Left cardiac atrium (tissue), 1 donor: ENCODE measurements around the gene SLC2A3.

DNA sequence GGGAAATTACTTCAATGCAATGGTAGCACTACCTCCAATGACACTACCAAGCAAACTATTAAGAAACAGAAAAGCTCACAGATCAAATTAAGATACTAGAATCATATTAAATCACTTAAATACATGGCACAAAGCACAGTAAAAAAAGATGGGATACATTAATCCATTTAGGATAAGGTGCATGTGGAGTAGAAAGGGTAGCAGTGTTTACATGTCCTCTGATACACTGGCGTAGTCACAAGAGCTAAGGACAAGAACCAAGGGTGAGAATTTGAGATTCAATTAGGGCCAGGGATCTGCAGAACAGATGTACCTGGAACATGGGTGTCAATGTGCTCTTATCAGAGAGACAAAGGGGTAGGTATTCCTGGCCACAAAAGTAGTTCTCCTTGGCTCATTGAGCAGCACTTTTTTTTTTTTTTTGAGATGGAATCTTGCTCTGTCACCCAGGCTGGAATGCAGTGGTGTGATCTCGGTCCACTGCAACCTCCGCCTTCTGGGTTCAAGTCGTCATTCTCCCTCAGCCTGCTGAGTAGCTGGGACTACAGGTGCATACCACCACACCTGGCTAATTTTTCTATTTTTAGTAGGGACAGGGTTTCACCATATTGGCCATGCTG is 29.8 kb downstream of the SLC2A3 start:
- PRO-cap = no peak

DNA sequence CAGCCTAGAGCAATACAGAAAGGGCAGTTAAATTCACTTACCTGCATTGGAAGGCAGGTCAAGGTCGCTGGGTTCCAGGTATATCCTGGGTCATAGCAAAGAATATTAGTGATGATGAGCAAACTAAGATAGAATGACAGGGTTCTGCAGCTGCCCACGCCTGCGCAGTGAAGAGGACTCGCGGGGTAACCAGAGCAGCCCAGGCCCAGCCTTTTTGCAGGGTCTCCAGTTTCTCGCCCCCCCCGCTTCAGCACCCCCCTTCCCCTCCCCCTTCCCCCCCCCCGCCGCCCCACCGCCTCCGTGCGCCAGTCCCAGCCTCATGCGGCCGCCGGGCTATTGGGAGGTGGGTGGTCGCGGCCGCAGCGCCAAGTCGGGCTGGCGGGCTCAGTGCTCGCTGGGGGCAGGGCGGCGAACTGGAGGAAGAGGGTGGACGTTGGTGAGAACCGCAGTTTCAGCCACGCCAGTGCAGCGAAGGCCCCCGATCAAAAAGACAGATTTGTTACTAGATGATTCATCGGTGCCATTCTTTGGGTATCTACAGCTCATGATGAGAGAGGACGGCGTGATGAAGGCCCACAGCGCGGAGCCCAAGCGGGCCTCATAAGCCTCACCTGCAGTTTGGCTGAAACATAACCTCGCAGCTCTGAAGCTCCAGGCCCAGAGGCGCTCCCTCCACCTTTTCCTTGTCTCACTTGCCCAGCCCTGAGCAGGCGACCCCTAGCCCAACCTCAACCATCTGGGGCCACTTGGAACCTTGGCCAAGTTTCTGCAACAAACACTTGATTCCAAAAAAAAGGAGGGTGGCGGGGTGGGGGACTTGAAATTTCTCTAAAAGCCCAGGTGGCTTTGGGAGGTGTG is 20.1 kb downstream of the SLC2A3 start:
- PRO-cap = no peak

DNA sequence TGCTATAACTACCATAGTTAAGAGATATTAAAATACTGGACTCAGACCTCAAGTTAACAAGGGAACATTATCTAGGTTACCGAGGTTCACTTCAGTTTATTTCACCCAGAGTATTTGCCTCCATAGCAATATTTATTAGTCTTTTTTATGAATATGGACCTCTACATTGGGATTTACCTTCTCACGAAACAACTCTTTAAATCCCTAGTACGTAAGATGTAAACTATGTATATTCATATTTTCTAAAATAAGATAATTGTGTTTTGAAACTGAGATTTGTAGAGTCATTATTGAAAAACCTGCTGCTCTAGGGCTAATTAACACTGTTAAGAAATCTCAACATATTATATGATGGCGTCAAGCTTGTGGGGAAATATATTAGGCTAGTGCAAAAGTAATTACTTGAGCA is 9.1 kb downstream of the SLC2A3 start:
- PRO-cap = no peak

DNA sequence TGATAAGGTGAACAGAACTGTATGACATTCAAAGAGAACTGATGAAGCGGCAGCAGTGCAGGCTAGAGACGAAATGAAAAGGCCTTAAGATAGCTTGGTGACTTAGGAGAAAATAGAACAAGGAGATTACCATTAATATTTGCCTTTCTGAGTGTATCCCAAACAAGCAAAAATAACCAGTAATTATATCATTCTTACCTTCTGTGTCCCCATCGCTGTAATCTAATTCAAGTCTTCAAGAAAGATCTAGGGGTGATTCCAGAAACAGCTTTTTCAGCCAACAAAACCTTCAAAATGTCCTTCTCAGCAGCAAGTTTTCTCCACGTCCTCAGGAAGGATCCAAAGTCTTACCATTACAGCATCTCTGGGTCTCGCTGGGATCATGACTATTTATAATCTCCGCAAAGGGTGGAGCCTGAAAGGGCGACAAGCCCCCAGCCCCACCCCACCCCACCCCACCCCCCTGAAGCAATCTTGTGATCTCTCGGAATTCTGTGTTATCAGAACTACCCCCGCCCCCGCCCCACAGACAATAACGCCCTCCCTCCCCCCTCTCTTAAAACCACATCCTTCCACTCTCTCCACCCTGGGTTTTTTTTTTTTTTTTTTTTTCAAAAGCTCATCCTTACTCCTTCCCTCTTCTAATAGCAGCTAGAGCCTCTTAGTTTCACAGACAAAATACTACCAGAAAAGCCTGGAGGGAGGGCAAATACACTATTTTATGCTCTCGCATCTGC is at the start of gene SLC2A3:
Gene SLC2A3 (minus strand): TSS at position 366 of the 737 bp plus-strand sequence.
- PRO-cap = unidirectional peak, minus-strand start at position 332 of the sequence; unidirectional peak, minus-strand start at position 348 of the sequence

DNA sequence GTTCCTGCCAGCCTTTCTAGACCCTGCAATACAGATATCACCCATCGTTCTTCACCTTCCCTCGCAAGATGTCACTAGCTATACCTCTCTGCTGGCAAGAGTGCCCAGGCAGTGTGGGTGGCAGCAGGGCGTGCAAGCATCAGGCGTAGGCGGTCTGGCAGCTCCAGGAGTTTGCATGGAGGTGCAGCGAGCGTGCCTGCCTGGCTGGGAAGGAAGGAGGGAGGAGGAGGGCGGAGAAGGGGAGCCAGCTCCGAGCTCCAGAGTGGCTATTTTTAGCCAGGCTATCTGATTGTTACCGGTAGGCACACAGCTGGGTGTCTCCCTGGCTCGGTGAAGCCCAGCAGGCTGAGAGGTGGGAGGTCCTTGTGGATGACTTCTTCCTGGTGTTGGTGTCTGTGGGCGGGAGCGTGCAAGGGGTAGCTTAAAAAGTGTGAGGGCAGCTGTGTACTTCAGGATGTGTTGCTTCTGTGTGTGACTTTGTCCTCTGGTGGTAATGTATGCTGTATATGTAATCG is 6.2 kb downstream of the FOXJ2 start:
- PRO-cap = unidirectional peak, minus-strand start at position 212 of the sequence

- PRO-cap = no peak
These were observed 10.9 kb upstream of the ZNF705A start for GRCh38 chr12:8145880-8146448.

- PRO-cap = no peak
These were observed 553 bp upstream of the FAM90A1 start for GRCh38 chr12:8227896-8228446.

DNA sequence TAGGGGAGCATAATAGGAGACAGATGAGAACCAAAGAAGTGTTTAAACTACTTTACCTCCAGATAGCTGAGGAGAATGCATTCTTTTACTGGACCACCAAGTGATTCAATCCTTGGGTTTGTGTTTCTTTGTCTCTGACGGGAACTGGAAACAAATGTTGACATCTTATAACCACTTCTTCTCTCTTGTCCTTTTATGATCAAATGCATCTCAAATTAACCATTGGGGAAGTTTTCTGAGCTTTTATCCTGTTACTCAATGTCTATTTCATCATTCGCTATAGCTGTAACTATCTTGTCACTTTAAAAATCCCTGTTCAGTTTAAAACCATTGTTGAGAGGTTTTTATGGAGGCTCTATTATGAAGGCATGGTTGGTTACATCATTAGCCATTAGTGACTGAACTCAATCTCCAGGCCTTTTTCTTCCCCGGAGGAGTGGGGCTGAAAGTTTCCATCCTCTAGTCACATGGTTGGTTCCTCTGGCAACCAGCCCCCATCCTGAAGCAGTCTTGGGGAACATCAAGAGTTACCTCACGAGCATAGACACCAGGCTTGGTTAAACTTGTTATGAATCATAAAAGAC is 2.7 kb upstream of the CLEC6A start:
- PRO-cap = no peak

DNA sequence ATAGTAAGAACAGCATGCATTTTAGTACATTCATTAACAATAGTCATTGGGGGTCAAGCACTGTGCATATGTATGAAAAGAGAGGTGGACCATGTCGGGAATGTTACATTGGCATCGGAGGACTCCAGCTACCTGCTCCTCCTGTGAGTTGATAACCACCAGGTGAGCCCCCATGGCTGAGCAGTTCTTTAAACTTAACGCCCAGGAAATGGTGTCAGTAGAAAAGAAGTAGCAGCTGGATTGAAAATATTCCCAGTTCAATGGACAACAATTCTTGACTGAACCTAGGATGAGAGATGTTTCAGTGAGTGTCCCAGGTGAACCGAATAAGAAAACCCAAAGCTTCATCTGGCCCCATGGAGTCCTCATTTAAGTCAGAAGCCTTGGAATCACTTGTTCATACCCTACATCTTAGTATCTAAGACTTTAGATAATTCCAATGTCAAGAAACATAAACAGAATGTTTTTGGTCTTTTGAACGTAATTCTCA is 3.7 kb downstream of the CLEC4E start:
- PRO-cap = no peak

GRCh38 chr12:8540167-8540702 is 470 bp downstream of the CLEC4E start:
- PRO-cap = no peak

DNA sequence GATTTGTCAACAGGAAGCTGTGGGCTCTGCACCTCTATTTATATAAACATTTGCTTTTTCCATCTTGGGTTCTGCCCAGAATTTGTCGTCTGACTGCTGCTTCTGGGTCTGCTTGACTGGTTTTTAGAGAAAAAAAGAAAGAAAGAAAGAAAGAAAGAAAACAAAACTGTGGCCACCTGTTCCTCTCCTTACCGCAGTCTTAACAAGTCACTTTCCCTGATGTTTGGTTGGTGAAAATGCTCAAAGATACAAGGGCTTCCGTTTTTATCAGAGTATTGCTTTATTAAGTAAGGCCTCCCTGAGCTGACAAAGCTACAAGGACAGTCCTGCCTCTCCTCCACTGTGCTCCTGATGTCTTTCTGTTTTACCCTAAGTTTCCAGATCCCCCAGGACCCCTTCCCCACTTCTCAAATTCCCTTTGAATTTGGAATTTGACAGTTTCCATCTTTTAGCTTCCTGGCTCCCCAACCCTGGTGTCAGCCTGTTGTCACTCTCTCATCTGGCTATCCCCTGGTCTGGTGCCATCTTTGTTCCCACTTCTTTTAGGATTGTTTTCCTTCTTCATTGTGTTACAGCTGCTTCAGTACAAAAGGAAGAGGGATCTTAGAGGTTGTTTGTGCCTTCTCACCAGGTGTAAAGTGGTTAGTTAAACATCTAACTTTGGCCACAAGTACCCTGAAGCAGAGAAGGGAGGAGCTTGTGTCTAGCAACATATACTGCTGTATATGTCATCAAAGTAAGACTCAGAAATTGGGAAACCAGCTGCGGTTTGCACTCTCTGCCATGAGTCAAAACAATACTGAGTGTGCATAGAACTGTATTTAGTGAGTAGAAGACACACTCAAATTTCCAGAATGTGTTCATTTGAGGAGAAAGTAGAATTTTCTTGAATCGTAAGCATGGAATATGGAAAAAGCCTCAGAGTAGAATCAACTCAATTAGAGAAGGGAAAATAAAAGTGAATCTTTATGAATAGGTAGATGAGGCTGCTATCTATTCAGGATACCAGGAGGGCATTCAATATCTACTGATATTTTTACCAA is 17.9 kb downstream of the MFAP5 start:
- PRO-cap = no peak

DNA sequence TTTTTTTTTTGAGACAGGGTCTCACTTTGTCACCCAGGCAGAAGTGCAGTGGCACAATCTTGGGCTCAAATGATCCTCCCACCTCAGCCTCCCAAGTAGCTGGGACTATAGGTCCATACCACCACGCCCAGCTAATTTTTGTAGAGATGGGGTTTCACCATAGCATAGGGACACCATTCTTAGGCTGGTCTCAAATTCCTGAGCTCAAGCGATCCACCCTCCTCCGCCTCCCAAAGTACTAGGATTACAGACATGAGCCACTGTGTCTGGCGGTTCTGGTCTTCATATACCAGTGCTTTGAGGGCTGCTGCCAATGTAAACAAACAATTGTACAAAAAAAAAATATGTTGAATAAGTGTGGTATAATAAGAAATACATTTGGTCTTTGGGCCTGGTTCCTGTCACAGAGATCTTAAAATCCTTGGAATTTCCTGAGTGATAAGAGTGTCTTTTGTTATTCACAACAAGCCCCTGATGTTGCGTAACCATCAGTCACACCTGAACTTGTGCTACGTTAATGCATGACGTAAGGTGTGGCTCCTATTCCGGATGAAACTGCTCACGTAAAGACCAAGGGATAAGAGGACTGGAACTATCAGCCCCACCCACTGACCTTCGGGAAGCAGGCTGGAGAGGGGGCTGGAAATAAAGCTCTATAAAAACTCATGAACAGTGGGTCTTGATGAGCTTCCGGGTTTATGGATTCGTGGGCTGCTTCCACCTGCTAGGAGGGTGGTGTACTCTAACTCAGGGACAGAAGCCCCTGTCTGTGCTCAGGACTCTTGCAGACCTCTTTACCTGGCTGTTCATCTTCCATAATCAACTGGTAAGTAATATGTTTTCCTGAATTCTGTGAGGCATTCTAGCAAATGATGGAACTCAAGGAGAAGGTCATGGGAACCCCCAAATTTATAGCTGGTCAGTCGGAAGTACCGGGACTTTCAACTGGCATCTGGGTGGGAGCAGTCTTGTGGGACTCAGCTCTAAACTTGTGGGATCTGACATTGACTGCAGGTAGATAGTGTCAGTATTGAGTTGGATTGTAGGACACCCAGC is 16.5 kb upstream of the RIMKLB start:
- PRO-cap = unidirectional peak, plus-strand start at position 608 of the sequence

DNA sequence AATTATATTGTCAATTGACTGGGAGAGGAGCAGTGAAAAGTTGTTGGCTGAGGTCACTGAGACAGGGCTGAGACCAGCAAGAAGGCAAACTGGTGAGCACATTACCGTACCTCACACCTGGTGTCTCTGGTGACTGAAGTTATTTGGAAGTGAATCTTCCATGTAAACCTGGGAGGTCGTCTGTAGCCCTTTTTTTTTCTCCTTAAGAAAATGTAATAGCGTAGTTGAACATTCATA is 1.1 kb upstream of the RIMKLB start:
- PRO-cap = no peak

GRCh38 chr12:8890486-8890880 is 23.8 kb upstream of the PHC1 start:
- PRO-cap = no peak

DNA sequence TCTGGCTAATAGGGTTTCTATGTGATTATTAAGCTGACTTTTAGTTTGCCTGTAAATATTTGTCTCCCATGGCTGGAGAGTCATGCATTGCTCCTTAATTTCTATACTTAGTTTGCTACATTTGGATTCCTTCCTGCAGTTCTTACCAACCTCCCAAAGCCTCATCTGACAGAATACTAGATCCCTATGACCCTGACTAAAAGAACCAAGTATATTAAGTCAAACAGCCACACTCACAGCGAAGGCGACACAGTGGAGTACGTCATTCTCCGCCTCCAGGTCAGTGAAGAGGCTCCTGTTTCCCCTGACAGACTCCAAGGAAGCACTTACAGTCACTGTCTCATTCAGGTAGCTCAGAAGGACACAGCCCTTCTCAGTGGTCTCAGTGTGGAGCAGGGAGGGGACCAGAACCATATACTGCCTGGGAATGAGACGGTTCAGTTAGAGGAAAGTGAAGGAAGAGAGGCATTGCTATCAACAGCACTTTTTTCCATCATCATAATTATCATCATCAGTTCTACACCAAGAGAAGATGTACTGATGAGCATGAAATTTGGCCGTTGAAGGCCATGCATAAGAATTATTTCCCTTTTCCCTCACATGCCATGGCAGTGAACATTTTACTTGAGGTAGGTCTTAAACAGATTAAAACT is 2.5 kb downstream of the A2M start:
- PRO-cap = no peak

DNA sequence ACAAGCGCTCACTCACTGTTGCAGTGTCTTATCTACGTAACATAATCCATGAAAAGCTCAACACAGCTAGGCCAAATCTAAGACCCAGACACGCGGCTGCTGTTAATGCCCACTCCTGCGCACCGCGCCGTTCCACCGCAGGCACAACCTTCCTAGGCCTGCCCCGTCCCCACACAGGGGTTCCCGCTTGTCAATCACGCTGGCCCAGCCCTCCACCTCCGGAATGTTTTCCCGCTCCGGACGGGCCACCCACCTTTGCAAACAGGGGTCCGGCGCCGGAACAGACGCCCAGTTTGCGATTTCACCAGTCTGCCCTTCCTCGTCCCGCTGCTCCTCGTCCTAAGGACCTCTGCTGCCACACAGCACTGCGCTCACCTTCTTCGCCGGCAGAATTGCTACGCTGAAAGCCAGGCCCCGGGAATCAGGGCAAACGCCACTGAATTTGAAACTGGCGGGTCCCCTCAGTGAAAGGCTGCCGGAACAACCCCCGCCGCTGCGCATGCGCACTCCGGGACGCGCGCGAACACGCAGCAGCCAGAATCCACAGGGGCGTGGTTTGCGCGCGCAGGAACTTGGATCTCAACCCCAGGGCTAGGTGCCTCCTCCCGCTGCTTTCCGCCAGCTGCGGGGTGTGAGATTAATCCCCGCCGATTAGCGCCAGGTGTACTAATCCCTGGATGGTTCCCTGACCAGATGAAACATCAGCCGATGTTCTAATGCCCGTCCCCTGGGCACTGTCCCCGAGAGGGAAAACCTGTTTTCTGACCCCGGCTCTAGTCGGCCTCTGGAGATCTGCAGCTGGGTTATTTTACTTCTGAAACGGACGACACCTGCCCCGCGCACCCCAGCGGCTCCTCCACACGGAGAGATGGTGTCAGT is 159.7 kb downstream of the KLRB1 start:
- PRO-cap = bidirectional peak, plus-strand start at position 552 of the sequence, minus-strand start at position 505 of the sequence

GRCh38 chr12:9567106-9567640 is 40.5 kb downstream of the KLRB1 start:
- PRO-cap = no peak

GRCh38 chr12:9707455-9707706 is 37.9 kb downstream of the CLEC2D start:
- PRO-cap = no peak

GRCh38 chr12:9737342-9737852 is 23.3 kb downstream of the CD69 start:
- PRO-cap = no peak

GRCh38 chr12:9872166-9872573 is 3.0 kb upstream of the CLEC2B start:
- PRO-cap = no peak